Right common carotid artery plus branches (tissue), 1 donor: ENCODE measurements around a stretch of chr9.

DNA sequence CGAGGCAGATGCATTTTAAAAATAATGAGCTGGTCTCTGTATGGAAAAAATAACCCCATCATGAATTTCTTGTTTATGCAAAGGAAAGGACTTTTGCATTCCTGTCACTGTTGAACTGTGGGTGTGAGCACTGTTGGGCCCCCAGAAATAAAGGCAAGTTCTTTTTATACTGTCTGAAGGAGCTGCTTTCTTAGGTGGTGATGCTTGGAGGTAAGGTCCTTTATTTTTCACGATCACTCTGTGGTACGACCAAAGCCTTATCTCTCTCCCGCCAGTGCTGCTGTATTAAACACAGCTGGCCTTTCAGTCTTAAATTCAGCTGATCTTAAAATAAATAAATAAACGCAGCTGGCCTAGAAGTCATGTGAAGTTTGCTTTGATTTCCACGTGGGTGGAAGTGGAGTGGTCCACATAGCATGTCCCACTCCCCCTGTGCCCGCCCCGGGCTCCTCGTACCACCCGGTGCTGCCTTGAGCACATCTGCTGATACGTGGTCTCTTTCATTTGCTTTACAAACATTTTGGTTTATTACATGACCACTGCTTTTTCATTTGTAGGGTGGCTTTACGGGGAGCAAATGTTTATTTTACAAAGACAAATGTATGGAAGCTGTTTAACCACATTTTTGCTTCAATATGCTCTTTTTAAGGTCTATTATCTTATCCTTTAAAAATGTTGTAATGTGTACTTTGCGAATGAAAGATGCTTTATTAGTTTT, 260.4 kb downstream of the FANCC start:
- PRO-cap: no peak

- PRO-cap: no peak
These were observed 233.9 kb downstream of the FANCC start for GRCh38 chr9:95083706-95083966.

- PRO-cap: no peak
These were observed 228.5 kb downstream of the FANCC start for GRCh38 chr9:95088752-95089699.

- PRO-cap: no peak
These were observed 221.7 kb downstream of the FANCC start for GRCh38 chr9:95095717-95096231.

- PRO-cap: no peak
These were observed 213.5 kb downstream of the FANCC start for GRCh38 chr9:95103815-95104515.

GRCh38 chr9:95108017-95108681, 209.4 kb downstream of the FANCC start:
- PRO-cap: no peak

GRCh38 chr9:95137666-95138255, 179.7 kb downstream of the FANCC start:
- PRO-cap: no peak

DNA sequence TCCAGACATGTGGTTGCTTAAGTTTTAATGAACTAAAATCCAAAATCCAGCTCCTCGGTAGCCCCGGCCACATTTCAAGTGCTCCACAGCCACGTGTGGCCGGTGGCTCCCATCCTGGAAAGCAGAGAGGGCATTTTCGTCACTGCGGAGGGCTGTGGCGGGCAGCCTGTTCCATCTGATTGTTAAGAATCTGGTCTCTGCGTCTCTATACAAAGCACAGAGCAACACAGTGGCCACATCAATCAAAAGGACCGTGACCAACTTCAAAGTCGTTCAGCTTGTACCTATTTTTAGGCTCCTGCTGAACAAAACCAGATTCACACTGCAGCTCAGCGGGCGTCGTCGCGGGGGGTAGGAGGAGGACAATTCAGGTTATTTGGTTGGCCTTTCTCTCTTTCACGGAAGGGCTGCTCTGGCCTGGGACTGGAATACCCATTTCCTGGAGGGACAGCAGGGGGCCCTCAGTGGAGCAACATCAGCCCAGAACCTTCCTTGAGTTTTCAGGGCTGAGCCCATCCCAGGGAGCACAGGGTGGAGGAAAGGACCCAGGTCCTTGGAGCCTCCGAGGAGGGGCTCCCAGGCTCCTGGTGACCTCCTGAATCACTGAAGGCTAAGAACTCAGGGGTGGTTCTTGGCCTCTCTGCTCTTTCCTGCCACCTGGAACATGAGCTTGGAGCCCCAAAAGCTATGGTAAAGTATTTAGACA, 61.0 kb downstream of the PTCH1 start:
- PRO-cap: unidirectional peak, minus-strand start at position 184 of the sequence

GRCh38 chr9:95462162-95463318, 46.5 kb downstream of the PTCH1 start:
- PRO-cap: bidirectional peak, plus-strand start at chr9:95462608, minus-strand start at chr9:95462620

- PRO-cap: no peak
These were observed 157.8 kb upstream of the PTCH1 start for GRCh38 chr9:95666744-95667293.

DNA sequence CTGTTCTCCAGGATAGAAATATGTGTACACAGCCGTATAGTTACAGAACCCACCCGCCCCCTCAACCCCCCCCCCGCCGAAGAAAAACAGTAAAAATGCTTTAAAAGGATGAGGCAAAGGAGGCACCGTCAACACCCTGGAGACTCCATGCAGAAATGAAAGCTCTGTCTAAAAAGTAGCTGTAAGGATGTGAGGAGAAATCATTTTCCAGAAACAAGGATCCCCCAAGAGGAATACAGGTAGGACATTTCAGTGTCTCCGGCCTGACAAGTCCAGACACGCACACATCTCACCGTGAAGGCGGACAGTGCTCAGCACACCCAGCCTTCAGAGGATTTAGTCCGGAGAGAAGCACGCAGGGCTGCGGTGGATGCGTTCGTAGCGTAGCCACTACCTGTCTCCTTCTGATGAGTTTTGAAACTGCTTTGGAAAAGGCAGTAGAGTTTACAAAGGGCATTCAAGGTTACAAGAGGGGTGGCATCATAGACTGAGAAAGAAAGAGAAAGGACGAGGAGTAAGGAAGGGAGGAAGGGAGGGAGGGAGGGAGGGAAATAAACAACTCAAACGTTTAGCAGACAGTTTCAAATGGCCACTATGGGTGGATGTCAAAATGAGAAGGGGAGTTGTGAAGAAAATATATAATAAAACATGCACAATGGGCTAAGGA, 110.6 kb upstream of the ERCC6L2 start:
- PRO-cap: no peak

- PRO-cap: no peak
These were observed 4.4 kb downstream of the ERCC6L2 start for GRCh38 chr9:95879916-95880348.

DNA sequence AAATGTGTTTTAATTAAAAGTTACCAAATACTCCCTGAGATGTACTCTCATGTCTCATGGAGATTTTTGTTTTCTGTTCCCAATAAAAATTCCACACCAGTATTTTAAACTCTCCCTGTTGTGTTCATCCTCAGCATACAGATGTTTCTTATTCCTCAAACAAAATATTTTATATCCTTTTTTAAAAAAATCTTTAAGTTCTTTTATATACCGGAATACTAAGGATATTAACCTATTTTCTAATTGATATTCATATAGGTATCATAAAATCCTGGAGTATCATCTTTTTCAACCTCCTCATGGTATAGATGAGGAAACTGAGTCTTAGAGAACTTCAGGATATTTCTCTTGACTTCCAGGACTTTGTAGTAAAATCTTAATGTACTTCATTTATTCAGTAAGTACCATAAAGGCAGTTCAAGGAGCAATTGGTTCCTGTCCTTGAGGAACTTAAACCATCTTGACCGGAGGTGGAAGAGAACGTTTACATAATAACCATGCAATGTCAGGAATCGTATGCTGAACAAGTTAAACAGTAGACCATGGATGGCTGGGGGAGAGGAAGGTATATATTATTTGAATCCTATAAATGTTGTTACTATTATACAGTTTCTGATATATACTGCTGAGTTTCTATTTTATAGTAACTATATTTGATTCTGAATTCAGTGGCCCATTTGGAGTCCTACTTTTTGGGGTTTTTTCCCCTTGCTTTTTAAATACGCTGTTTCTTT, 91.7 kb downstream of the ERCC6L2 start:
- PRO-cap: no peak

DNA sequence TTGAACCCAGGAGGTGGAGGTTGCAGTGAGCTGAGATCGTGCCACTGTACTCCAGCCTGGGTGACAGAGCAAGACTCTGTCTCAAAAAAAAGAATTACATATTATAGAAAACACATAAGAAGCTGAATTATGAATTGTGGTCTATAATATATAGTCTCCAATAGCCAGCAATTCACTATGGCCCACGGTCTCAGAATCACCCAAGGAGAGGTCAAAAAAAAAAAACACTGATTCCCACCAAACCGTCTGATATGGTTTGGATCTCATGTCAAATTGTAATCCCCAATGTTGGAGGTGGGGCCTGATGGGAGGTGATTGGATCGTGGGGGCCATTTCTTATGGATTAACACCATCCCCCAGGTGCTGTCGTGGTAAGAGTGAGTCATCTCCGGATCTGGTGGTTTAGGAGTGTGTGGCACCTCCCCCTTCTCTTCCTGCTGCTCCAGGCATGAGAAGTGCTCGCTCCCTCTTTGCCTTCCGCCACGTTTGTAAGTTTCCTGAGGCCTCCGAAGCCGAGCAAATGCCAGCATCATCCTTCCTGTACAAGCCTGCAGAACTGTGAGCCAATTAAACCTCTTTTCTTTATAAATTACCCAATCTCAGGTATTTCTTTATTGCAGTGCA, 45.3 kb downstream of the HSD17B3 start:
- PRO-cap: no peak

DNA sequence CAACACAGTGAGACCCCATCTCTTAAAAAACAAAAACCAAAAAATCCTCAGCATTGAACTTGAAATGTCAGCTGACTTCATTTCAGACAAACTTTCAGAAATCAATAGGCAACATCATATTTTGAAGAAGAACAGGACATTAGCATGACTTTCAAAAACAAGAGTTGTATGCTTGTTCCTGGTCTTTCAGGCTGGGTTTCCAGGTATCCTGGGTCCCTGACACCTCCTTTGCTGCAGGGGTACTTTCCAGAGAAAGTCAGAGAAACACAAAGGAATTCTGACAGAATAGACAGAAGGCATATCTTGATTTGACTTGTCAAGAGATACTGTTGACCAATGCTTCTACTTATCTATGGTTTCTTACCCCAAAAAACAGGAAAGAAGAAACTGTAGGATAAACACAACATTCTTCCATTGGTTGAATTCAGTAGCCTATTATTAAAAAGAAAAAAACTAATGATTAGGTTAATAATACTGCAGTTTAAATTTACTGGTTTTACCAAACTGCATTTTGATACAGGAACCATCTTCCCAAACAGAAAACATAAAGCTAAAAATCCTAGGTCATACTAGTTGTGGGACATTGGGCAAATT, 34.5 kb upstream of the HSD17B3 start:
- PRO-cap: no peak

GRCh38 chr9:96408658-96409065, 9.5 kb downstream of the ZNF367 start:
- PRO-cap: no peak

- PRO-cap: bidirectional peak, plus-strand start at chr9:96450169, minus-strand start at chr9:96449956
These were observed 241 bp upstream of the HABP4 start for GRCh38 chr9:96449832-96450023.

GRCh38 chr9:96491031-96491495, 41.1 kb downstream of the HABP4 start:
- PRO-cap: no peak

DNA sequence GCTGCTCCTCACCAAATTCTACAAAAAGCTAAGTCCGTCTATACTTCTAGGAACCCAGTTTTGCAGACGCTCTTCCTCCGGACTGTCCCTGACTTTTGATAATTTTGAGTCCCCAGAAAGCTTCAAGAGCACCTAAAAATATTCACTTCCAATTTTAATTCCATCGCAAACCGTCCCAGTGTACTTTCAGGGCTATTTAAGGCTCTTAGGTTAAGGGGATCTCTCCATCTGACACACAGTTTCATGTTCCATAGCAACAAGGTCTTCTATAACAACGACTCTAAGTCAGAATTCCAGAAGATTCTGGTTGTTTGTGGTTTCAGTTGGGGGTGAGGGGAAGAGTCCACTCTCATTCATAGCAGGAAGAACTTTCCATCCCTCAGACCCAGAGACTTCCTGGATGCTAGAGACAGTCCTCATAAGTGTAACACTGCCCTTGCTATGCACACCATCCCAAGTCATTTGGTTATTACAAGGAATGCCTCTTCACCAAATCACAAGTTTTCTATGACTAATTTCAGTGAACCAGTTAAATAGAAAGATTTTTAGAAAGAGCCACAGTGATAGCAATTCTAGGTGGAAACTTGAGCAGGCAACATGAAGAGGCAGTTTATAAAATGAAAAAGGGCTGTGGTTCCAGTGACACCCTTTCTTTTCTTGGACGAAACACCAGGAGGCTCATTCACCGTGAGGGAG, 51.3 kb downstream of the HABP4 start:
- PRO-cap: no peak

GRCh38 chr9:96566125-96566484, 53.5 kb downstream of the CDC14B start:
- PRO-cap: no peak